Occipital lobe (tissue), 2 donors: ENCODE measurements around the genes GABBR1, TRIM31 and TRIM26.

GRCh38 chr6:29632713-29633625, at the start of gene GABBR1:
Gene GABBR1 (minus strand): TSS chr6:29633183.
- RAMPAGE, long total RNA: start-site peak on the minus strand at chr6:29632883-29632940, 49 and 115 reads in 2 replicates; start-site peak on the plus strand at chr6:29633286-29633350, 5 and 9 reads in 2 replicates

DNA sequence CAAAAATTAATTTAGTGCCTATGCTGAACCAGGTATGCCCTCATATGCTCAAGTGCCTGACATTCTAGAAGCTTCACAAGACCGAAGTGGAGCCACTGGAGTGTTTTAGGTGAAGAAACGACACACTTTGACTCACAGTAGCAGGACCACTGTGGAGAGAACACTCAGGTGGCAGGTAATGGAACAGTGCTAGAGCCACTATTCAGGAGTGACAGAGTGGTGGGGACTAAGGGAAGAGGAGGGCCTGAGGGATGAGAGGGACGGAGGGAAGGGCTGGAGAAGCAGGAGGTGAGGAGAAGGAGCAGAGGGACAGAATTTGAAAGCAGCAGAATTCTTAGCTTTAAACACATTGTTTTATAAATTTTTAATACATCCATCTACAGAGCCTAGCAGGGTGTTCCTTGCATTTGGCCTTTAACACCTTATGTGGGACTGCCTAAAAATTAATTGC, 1.8 kb upstream of the HLA-F start:
- RAMPAGE, long total RNA: no peak

GRCh38 chr6:29827995-29829027, 686 bp downstream of the HLA-G start:
- RAMPAGE, long total RNA: no peak

- RAMPAGE, long total RNA: no peak
These were observed 33.6 kb upstream of the HLA-A start for GRCh38 chr6:29908678-29909181.

GRCh38 chr6:29926396-29926999, 15.8 kb upstream of the HLA-A start:
- RAMPAGE, long total RNA: no peak

DNA sequence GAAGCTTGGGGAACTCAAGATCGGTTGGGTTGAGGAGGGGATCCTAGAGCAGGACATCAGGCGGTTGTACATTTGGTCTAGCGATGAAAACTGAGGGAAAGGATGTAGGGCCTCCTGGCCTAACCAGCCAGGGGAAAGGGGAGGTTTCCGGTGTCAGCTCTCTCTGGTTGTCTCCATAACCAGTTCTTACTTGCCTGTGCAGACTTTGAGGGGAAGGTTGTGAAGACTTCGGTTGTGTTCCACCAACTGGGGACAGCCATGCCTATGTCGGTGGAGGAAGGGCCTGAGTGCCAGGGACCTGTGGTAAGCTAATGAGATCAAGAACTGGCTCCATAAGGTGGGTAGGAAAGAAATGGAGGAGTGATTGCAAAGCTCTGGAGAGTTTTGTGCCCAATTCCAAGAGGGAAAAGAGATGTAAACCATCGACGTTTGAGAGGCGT, 670 bp downstream of the POLR1H start:
- RAMPAGE, long total RNA: no peak

GRCh38 chr6:30113004-30113962, at the start of gene TRIM31:
Gene TRIM31 (minus strand): TSS chr6:30113090.
- RAMPAGE, long total RNA: no peak

DNA sequence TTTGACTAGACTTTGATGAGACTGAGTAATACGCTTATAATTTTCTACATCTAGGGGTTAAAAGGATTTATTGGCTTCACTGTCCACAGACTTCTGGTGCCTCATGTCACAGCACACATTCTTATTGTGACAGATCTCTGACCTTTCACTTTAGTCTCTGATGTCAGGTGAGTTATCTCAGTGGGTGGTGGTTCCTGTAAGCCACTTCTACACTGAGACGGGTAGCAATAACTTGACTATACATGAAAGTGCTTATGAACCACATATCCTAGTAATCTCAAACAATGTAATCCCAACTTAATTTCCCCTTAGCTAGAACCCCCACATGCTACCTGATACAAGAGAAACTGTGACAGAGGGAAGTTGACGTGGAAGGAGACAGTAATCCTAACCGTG, 6.7 kb upstream of the TRIM40 start:
- RAMPAGE, long total RNA: no peak

DNA sequence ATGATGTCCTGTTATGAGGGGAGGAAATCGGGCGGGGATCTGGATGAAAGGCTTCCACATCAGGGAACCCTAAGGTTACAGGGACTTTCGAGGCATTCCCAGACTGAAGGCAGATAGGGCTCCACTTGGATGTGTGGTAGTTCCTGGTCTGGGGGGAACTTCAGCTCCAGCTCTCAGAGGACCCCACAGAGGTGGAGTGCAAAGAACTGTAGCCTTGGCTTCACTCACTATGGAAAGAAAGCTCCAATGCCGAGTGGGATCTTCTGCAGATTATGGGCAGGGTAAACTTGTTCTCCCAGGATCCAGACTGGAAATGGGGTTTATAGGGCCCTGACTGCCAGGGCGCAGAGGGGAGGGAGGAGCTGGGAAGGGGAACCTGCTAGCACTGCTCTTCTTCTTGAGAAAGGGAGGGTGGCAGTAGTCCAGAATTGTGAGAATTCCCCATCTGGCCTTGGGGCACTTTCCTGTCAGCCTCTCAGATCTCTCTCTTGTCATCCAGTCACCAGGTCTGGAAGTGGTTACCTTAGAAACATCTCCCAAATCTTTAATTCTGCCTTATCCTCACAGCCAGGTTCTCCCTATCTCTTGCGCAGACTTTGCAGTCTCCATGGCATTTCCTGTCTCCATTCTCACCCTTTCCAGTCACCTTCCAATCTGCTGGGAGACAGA, 894 bp downstream of the TRIM15 start:
- RAMPAGE, long total RNA: no peak

DNA sequence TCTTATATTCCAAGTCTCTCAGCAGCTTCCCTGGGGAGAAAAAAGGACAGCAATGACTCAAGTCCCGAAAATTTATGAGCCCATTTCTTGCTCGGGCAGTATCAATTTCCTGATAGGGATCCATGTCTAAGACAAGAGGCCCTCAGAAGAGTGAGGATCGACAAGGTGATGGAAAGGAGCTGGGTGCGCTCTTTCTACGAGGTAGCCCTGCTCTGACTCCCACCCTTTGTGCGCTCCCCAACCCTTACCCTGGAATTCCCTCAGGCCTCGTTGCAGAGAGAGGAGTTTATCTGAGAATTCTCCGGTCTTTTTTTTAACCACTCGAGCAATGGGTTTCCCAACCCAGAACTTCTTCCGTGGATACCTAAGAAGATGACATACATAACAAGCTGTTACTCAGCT, 24.0 kb downstream of the TRIM26 start:
- RAMPAGE, long total RNA: no peak

GRCh38 chr6:30195354-30196023, 17.7 kb downstream of the TRIM26 start:
- RAMPAGE, long total RNA: no peak

DNA sequence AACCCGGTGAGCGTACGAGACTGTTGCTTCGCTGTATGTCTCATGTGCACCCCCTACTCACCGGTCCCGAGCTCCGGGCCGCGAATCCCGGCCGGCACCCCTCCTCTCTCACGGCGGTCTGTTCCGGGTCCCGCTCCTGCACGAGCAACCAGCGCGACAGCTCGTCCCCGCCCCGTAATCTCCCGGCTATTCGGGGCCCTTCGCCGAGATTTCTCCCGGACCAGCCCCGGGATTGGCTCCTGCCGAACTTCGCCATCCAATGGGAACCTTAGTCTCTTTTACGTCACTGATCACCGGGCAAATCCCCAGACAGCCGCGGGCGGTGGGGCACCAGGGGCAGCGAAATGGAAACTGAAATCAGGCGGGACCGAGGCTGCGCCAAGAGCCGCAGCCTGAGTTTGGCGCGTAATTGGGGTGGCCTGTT, at the start of gene TRIM26:
TSS of gene TRIM26 (minus strand) at position 163 of the 424 bp plus-strand sequence.
- RAMPAGE, long total RNA: no peak

GRCh38 chr6:30259486-30260031, 46.4 kb upstream of the TRIM26 start:
- RAMPAGE, long total RNA: no peak

DNA sequence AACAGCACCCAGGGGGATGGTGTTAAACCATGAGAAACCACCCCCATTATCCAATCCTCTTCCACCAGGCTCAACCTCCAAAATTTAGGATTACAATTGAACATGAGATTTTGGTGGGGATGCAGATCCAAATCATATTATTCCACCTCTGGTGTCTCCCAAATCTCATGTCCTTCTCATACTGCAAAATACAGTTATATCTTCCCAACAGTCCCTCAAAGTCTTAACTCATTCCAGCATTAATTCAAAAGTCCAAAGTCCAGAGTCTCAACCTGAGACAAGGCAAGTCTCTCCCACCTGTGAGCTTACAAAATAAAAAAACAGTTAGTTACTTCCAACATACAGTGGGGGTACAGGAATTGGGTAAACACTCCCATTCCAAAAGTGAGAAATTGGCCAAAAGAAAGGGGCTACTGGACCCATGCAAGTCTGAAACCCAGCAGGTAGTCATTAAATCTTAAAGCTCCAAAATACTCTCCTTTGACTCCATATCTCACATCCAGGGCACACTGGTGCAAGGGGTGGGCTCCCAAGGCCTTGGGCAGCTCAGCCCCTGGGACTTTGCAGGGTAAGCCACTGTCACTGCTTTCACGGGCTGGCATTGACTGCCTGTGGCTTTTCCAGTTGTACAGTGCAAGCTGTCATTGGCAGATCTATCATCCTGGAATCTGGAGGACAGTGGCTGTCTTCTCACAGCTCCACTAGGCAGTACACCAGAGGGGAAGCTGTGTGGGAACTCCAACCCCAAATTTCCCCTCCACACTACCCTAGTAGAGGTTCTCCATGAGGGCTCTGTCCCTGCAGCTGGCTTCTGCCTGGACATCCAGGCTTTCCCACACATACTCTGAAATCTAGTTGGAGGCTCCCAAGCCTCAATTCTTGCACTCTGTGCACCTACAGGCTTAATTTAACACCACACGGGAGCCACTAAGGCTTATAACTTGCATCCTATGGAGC, 43.3 kb upstream of the TRIM39 start:
- RAMPAGE, long total RNA: no peak

GRCh38 chr6:30325279-30325642, 1.5 kb upstream of the TRIM39 start:
- RAMPAGE, long total RNA: no peak

DNA sequence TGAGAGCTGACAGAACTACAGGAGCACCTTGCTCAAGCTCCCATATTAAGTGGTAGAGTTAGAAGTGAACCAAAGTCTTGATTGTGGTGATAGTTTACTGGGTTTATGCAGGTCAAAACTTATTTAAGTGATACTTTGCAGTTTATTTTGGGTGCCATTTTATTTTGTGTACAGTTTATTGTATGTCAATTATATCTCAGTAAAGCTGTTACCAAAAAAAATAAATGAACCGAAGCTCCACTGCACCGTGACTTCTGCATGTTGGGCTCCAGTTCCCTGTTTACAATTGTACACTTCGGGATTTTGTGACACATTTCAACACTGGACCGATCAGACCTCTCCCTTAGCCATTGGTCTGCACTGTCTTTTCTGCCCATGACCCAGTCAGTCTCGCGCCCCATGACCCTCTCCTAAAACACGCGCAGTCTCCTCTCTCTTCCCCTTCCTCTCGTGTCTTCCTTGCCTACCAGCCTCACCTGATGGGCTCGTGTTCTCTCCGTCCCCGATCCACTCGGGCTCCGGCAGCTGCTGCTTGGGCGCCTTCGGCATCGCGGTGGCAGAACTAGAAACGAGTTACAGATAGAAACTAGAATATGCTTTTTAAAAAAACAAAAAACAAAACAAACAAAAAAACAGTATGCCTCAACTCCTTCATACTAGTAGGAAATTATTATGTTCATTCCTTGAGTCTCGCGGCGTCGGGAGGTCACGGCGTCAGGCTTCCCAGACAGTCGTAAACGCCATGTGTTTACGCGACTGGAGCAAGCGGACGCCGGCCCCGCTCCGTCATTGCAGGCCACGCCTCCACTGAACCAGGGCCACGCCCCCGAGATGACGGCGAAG, 505 bp upstream of the ABCF1 start:
- RAMPAGE, long total RNA: start-site peak on the minus strand centred at position 747 of the sequence, 125 bp wide, 49 and 39 reads in 2 replicates

DNA sequence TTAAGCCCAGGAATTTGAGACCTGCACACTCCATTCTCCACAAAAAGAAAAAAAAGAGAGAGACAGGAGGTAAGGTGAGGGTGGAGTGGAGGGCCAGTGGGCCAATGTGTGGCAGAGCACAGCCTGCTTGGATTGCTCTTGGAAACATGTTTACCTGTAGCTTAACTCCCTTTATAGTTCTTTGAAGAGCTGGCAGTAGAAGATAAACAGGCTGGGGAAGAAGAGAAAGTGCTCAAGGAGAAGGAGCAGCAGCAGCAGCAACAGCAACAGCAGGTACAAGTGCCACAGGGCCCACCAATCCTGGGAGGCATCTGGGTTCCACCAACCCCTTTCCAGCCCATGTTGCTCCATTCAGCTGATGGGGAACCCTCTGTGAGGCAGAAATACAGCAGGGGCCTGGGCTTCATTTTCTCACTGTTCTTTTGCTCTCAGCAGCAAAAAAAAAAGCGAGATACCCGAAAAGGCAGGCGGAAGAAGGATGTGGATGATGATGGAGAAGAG, 6.4 kb downstream of the ABCF1 start:
- RAMPAGE, long total RNA: no peak

DNA sequence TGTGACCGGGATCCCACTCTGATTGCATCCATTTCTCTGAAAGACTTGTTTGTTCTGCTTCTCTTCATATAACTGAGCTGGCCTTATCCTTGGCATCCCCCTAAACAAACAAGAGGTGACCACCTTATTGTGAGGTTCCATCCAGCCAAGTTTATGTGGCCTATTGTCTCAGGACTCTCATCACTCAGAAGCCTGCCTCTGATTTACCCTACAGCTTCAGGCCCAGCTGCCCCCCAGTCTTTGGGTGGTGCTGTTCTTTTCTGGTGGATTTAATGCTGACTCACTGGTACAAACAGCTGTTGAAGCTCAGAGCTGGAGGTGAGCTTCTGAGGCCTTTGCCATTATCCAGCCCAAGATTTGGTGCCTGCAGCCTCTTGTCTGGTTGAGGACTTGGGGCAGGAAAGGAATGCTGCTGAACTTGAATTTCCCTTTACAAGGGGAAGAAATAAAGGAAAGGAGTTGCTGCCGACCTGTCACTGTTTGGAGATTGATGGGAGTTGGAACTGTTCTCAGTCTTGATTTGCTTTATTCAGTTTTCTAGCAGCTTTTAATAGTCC, 19.7 kb downstream of the ABCF1 start:
- RAMPAGE, long total RNA: no peak

DNA sequence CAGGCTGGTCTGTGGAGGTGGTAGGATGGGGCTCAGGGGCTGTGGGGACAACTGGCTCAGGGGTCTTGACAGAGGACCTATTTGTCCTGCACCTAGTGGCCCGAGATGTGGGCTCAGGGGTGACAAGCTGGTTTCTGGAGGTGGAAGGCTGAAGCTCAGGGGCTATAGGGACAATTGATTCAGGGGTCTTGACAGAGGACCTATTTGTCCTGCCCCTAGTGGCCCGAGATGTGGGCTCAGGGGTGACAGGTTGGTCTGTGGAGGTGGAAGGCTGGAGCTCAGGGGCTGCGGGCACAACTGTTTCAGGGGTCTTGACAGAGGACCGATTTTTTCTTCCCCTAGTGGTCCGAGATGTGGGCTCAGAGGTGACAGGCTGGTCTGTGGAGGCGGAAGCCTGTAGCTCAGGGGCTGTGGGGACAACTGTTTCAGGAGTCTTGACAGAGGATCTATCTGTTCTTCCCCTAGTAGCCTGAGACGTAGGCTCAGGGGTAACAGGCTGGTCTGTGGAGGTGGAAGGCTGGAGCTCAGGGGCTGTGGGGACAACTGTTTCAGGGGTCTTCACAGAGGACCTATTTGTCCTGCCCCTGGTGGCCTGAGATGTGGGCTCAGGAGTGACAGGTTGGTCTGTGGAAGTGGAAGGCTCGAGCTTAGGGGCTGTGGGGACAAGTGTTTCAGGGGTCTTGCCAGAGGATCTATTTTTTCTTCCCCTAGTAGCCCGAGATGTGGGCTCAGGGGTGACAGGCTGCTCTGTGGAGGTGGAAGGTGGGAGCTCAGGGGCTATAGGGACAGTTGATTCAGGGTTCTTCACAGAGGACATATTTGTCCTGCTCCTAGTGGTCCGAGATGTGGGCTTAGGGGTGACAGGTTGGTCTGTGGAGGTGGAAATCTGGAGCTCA, 12.5 kb downstream of the MDC1 start:
- RAMPAGE, long total RNA: no peak

DNA sequence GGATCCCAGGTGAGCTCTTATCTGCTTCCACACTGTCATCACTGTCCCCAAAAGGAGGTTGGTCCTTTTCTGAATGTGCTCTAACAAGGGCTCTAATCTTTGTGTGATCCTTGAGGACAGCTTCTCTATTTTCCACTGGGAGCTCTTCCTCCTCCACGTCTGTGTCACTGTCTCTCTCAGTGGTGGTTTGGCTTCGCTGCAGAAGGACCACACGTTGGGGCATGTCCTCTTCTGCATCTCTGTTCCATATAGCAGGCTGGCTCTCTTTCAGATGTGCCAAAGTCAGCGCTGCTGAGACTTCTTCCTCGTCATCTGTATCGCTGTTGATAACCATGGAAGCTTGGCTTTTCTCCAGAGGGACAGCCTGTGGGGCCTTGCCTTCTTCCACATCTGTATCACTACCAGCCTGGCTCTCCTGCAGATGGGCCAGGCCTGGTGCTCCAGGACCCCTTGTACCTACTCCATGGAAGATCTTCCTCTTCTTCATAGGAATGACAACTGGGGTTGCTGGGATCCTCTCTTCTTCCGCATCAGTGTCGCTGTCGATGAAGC, 4.6 kb downstream of the MDC1 start:
- RAMPAGE, long total RNA: no peak